Melanocyte of skin (primary cell): ENCODE results near the genes SNX17 and FNDC4.

DNA sequence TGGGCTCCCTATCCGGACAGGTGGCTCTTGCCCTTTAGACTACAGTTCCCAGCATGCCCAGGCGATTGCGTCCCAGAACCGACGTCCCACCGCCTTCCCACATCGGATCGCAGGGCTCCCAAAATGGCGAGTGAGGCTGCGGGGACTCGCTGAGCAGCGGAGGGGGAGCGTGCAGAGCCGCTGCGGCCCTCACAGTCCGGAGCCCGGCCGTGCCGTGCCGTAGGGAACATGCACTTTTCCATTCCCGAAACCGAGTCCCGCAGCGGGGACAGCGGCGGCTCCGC, at the start of gene SNX17:
Gene SNX17, plus strand, starts transcription at position 101 of the 284 bp plus-strand sequence.
- CAGE, long polyA plus RNA, 2 experiments: start-site peak on the plus strand in 2 of 2 experiments, centred at positions 108 to 111 of the sequence, 130 to 1,349 reads per replicate

DNA sequence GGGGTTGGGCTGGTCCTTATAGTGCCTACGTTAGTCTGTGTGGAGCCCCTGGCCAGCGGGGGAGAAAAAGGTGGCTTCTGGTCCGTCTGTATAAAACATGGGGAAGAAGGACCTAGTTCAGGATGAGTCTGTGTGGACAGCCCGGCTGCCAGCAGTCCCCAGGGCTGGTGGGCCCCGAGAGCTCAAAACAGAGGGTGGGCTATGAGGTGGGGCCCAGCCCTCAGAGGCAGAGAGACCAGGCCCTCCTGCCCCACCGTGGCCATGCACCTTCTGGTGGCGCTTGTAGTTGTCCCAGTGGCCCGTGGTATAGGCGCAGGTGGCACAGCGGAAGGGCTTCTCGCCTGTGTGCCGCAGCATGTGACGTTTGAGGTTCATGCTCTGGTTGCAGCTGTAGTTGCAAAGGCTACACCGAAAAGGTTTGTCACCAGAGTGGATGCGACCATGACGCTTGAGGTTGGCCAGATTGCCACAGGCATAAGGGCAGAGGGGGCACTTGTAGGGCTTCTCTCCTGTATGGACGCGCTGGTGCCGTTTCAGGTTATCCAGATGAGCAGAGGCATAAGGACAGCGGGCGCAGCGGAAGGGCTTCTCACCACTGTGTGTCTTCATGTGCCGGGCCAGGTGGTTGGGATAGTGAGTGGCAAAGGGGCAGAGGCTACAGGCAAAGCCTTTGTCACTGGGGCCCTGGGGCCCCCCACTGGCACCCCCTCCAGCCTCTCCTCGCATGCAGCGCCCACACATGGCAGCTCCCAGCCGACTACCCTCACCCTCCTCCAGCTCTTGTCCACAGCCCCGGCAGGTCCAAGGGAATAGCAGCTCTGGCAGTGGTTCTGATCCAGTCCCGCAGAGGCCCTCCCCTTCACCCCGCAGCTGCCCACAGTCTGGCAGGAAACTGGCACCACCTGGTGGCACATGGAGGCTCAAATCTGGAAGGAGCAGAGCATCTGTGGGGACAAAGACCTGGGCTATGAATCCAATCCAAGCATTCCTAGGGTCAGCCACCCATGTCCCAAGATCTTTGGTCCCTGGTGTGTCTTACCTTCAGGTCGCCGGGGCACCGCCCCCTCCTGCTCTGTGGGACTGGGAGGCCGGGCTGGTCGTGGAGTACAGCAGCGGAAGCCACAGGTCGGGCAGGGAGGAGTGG, 2.7 kb downstream of the ZNF513 start:
- CAGE, long polyA plus RNA, 2 experiments: no peak in any of the 2 experiments

DNA sequence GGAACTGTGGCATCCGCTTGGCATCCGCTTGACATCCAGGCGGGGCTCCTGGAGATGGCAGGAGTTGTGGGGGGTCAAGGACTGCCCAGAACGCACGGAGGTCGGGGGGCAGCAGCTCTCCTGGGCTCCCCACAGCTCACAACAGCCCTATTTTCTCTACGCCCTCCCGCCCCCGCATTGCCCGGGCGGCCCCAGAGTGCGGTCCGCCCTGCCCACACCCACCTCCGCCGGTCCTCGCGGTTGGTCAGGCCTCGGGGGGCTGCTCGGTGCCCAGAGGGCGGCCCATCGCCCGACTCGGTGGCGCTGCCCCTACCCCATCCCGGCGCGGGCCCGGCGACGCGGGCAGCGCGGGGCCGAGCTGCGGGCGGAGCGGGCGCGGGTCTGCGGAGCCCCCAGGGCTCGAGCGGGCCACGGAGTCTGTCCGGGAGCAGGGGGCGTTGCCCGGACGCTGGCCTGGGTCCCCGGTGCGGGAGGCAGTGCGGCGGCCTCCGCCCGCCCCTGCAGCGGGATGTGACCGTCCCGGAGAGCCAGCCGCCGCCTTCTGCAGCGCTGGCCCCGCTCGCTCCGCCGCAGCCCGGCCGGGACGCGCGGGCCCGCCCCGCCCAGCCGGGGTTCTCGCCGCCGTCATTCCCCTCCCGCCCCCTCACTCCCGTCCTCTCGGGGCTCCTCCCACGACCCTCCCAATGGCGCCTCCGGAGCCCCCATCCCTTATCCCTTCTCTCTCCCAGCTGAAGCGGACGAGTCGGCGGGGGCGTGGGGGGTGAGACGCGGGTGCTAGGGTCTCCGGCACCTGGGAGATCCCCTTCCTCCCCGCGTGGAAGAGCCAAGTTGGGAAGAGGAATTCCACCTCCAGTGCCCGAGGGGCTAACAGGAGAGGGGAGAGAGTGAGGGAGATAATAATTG, at the start of gene FNDC4:
Gene FNDC4, minus strand, starts transcription at position 545 of the 903 bp plus-strand sequence.
- CAGE, long polyA plus RNA, 2 experiments: no peak in any of the 2 experiments

DNA sequence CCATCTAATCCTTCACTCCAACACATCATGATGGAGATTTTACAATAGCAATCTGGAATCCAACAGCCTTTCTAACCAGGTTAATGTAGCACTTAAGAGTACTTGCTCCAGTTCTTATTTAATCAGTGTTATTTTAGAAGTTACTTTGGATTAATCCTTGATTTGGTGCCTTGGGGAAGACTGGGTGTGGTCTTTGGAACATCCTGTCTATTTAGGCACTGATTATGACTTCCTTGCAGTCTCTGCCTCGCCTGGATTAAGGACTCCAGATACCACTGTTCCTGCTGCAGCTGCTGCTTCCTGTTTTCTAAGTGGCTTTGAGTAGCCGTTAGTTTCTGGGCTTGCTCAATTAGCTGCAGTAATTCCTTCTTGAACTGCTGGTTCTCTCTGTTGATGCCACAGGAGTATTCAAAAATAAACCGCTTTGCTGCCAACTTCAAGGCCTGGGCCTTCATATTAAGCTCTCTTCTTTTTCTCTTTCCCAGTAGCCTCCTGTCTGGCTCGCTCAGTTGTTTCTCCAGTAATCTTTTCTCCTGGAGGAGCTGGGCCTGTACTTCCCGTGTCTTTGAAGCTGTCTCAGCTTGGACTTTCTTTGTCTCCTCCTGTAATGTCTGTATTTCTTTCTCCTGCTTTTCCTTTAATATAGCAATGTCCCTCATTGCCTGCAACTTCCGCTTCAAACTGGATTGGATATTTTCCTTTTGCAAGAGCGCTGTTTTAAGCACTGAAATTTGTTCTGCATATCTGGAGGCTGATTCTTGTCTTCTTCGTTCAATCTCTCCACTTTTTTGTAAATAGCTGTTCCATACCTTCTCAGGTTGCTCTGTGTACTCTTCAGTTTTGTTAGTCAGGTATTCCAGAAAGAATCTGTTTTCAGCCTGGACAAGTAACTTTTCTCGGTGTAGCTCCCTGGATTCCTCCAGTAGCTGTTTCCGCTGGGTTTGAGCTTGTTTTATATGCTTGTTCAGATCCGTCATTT, 1.7 kb downstream of the CCDC121 start:
- CAGE, long polyA plus RNA, 2 experiments: no peak in any of the 2 experiments

- CAGE, long polyA plus RNA, 2 experiments: no peak in any of the 2 experiments
Measured at GRCh38 chr2:27668612-27669421, 5.1 kb downstream of the SLC4A1AP start.

DNA sequence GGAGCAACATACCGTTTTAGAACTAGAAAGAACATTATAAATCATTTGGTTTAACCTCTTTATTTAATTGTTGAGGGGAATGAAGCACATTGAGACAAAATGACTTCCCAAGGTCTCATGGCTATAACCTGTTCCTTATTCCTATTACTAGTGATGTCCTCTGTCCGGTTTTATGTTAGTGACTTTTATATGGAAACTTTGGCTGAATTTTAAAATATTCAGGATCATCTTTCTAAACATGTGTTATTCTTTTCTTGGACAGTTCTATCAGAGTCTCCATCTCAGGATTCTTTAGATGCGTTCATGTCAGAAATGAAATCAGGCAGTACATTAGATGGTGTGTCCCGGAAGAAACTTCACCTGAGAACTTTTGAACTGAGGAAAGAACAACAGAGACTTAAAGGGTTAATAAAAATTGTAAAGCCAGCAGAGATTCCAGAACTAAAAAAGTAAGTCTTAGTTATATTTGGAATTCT, 13.8 kb downstream of the SLC4A1AP start:
- CAGE, long polyA plus RNA, 2 experiments: no peak in any of the 2 experiments

GRCh38 chr2:27684830-27685706, 21.4 kb downstream of the SLC4A1AP start:
- CAGE, long polyA plus RNA, 2 experiments: no peak in any of the 2 experiments

GRCh38 chr2:27920512-27920978, 30.0 kb downstream of the BABAM2 start:
- CAGE, long polyA plus RNA, 2 experiments: no peak in any of the 2 experiments

DNA sequence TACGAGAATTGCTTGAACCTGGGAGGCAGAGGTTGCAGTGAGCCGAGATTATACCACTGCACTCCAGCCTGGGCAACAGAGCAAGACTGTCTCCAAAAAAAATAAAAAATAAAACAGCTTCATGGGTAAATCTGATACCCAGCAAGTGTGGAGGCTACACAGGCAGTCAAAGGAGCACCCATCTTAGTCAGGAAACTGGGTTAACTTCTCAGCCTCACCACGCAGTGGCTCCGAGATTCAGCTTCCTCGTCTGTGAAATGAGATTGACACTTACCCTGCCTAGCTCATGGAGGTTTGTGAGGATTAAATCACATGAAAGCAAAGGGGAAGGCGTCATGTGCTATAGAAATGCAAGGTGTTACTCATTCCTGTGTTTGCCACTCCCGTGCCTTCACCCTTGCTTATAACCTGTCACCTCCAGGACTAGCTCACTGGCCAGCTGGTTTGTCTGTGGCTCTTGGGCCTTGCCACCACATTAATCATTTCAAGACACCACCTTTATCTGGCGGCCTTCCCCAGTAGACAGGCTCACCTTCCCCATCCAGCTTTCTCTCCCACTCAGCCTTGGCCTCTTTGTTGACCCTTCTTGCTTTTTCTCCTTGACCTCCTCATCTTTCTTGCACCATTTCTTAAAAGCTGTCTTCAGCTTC, 118.9 kb upstream of the FOSL2 start:
- CAGE, long polyA plus RNA, 2 experiments: no peak in any of the 2 experiments

DNA sequence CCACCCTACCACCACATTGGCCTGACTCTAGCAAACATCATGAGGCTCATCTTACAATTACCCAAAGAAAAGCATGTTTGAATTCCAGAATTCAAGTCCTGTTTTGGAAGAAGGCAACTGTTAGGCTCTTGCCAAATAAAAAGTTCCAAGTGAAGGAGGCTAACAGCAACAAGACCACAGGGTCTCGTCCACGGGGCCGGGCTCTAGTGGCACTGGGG, 64.3 kb upstream of the FOSL2 start:
- CAGE, long polyA plus RNA, 2 experiments: no peak in any of the 2 experiments

GRCh38 chr2:28334251-28334792, 58.3 kb upstream of the FOSL2 start:
- CAGE, long polyA plus RNA, 2 experiments: no peak in any of the 2 experiments

- CAGE, long polyA plus RNA, 2 experiments: no peak in any of the 2 experiments
Measured at GRCh38 chr2:28342180-28343429, 50.1 kb upstream of the FOSL2 start.

DNA sequence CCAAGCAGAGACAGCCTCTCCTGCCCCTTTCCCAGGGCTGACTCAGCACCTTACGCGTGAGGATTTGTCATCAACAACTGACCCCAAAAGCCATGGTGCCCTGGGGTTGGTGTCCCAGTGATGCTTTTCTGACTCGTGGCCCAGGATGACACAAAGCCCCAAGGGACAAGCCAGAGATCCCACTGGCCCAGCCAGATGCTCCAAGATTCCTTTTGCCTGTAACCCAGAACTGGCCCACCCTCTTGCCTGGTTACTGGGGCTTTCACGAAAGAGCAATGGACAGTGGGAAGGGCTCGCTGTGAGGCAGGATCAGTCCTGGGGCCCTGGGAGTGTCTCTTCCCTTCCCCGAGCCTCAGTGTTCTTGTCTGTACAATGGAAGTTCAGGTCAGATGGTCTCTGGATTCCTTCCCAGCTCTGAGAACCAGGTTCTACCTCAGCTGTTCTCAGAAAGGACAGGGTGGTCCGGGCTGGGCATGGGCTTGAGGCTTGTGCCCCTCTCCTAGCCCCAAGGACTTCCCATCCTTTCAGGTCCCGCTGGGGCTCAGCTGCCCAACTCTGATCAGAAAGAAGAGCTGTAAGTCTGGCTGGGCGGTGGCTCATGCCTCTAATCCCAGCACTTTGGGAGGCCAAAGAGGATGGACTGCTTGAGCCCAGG, 31.4 kb upstream of the FOSL2 start:
- CAGE, long polyA plus RNA, 2 experiments: no peak in any of the 2 experiments

- CAGE, long polyA plus RNA, 2 experiments: no peak in any of the 2 experiments
Measured at GRCh38 chr2:28375751-28376041, 17.0 kb upstream of the FOSL2 start.

DNA sequence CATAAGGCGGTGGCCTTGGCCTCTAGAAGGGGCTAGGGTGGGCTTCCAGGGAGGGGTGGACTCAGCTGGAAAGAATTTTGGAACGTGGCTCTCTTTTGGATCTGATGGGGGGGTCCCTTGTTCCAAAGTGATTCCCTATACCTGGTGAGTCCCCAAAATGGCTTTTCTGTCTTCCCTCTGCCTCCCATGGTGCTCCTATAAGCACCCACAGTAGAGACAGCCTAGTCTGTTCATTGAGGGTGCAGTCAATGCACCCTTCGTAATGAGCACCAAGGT, 2.2 kb downstream of the FOSL2 start:
- CAGE, long polyA plus RNA, 2 experiments: no peak in any of the 2 experiments

GRCh38 chr2:28399704-28400447, 7.2 kb downstream of the FOSL2 start:
- CAGE, long polyA plus RNA, 2 experiments: no peak in any of the 2 experiments

GRCh38 chr2:28403606-28404081, 11.0 kb downstream of the FOSL2 start:
- CAGE, long polyA plus RNA, 2 experiments: no peak in any of the 2 experiments

DNA sequence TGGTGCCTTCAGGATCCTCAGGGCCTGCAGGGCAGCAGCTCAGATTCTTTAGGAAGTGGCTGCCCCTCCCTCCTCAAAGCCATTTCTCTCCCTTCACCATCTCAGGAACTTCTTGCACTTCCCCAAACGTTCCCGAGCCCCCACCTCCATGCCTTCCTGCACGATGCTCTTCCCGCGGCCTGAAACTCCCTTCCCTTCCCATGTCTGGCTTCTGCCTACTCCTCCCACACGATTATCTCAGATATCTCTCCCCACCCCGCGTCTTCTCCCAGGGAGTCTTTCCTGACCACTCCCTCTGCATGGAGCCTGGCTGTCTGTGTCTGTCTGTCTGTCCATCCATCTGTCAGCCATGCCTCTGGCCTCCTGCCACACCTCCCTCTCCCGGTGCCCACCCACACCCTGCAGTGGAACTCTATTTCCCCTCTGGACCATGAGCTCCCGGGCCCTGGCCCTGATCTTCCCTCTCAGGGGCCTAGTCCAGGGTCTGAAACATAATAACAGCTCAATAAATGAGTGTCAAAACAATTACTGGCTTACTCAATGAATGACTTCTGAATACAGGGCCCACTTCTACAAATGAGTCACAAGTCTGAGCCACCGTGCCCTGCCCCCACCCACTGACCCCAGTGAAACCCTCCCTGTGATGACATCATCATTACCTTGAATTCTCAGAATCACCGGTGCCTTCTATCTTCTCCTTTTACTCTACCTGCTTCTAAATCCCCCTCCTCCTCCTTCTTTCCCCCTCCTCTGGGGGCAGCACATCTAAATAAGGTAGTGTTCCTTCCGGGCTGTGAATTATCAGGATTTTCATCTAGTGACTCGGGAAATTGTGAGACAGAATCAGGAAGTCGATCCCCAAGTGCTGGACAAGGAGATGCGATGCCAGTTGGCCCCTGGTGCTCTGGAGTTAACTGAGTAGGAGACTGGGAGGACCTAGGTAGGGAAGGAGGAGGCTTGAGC, 46.2 kb upstream of the PLB1 start:
- CAGE, long polyA plus RNA, 2 experiments: no peak in any of the 2 experiments

DNA sequence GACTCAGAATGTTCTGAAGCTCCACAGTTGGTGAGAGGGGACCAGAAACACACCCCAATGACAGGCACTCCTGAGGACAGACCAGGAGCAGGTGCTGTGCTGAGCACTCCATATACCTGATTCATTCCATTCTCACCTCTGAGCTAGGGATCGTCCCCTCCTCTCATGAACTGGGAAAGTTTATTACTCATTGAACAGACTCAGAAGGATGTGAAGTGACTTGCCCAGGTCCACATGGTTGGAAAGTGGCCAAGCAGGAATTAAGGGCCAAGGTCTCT, 25.2 kb upstream of the PLB1 start:
- CAGE, long polyA plus RNA, 2 experiments: no peak in any of the 2 experiments

DNA sequence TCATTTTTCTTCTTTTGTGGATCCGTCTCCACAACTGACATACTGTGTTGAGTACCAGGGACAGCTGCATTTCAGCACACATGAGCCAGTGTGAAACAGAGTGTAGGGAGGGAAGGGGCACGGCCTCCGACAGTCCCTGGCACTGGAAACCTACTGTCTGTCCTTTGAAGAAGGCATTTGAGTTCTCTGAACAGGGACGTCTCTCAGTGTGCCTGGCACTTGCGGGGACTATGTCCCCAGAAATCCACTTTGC, 48.1 kb downstream of the PLB1 start:
- CAGE, long polyA plus RNA, 2 experiments: no peak in any of the 2 experiments